Diencephalon (tissue), 2 donors: ENCODE measurements around a stretch of chr16.

DNA sequence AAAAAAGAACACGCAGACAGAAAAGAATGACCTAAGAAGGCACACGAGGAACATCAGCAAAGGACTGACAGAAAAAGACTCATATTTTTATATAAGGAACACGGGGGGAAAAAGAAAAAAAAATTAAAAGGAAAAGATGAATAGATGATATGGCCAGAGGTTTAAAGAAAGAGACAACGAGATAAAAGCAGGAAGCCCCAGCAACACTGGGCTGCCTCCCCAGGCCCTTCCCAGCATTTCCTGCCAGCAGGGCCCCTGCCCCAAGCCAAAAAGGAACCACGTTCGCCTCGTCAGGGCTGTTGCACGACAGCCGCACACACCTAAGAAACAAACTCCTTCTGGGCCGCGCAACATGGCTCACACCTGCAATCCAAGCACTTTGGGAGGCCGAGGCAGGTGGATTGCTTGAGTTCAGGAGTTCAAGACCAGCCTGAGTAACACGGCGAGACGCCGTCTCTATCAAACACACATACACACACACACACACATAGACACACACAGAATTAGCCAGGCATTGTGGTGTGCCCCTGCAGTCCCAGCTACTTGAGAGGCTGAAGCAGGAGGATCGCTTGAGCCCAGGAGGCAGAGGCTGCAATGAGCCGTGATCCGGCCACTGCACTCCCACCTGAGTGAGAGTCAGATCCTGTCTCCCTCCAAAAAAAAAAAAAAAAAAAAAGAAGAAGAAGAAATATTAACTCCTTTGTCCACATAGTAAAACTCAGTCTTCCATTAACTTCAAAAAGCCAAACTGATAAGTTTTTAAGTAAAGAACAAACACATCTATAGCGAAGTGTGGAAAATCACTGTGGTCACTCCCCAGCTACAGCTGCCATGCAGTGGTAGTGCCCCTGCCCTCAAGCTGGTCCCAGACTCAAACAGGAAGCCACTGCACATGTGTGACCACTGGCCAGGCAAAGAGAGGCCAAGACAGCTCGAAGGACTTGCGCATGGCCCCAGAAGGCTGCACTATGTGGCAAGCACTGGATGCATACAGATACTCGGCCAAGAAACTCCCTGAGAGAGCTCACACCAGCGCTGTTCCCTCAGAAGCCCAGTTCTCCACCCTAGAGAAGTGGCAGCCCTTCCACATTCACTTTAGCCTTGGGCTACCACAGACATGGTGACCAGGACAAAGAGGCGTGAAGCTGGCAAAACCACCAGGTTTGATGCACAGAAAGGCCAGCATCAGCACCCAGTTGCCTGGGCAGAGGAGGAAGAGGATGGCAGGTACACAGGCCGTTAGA lies 82.7 kb downstream of the ANKRD11 start:
- RAMPAGE, long total RNA = no peak

GRCh38 chr16:89422301-89423613 lies 67.6 kb downstream of the ANKRD11 start:
- RAMPAGE, long total RNA = no peak

- RAMPAGE, long total RNA = no peak
Measured at GRCh38 chr16:89482764-89483250, 7.6 kb downstream of the ANKRD11 start.

DNA sequence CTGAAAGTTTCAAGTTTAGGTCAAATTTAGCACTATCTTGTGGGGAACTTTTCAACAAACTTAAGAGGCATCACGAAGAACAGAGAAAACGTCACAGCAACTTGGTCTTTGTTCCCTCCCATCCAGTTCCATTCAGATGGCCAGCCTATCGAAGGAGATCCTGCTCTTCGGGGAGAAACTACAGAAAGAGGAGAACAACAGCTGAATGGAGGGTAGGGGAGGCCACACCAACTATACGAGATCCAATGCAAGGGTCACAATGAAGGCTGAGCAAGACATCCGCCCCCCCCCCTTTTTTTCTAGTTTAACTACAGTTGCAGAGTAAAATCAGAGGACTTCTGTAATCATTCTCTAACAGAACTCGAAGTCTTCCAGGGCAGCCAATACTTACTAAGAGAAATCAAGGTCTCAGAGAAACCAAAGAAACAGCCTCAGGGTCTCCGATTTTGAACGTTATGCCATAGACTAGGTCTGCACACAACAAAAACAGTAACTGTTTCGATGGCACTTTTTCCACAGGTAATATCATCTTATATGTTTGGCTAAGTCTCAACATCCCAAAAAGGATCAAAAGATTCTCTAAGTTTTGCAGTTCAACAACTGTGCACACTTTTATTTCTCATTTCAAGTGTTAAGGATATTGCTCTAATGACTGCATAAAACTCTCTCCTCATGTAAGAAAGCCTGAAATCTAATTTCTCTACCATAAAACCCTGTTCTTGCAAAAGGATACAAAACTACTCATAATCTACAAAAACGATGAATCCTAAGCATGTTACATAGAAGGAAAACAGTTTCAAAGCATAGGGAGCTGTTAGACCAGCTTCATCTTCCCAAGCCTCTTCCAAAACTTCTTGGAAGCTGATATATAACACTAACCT lies 2.0 kb downstream of the ANKRD11 start:
- RAMPAGE, long total RNA = no peak

DNA sequence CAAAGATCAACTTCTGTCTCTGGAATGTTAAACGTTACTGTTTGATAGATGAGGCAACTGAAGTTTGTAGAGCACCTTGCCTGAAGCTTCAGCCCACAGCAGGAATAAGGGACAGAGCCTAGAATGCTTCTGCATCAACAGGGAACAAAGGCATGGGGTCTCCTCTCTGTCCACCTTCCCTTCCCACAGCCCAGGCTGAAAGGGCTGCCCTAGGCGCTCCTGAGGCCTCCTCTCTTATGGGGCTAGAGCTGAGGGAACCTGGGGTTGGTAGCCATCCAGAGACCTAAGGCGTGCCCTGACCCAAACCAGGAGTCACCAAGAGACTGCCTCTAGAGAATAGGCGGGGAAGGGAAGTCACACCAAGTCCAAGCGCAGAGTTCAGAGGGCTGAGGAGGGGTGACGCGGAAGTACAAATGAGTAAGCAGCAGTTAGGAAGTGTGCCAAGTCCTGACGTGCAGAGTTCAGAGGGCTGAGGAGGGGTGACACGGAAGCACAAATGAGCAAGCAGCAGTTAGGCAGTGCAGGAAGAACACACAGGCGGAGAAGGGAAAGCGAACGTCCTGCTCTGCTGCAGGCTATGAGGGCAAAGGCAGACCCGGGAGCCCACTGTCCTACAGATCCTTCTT lies 2.9 kb upstream of the SPG7 start:
- RAMPAGE, long total RNA = no peak

DNA sequence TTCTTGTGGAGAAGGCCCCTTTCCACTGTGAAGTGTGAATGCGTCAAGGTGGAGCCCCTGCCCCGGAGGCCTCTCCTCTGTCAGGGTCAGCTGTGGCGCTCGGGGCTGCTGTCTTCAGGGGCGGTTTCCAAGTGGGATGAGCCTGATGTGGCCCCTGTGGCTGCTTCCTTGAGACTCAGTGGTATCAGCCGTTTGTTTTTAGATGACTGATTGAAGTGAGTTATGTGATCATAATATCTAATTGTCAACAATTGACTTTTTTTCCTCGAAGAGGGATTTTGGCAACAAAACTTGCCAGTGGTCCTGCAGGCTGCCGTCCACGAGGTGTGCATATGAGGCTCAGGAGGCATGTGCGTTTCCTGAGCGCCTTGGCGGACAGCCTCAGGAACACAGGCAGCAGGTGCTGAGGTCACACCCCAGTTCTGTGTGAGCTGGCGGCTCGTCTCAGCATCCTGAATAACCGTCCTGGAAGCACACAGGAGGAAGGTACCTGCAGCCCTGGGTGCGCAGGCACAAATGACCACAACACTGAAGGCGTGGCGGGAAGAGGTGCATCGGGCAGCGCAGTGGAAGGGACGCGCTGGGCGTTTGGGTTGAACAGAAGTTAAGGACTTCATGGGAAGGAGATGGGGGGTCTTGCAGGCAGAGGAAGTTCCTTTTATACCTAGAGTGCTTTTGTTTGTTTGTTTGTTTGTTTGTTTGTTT lies 11.7 kb downstream of the SPG7 start:
- RAMPAGE, long total RNA = no peak

DNA sequence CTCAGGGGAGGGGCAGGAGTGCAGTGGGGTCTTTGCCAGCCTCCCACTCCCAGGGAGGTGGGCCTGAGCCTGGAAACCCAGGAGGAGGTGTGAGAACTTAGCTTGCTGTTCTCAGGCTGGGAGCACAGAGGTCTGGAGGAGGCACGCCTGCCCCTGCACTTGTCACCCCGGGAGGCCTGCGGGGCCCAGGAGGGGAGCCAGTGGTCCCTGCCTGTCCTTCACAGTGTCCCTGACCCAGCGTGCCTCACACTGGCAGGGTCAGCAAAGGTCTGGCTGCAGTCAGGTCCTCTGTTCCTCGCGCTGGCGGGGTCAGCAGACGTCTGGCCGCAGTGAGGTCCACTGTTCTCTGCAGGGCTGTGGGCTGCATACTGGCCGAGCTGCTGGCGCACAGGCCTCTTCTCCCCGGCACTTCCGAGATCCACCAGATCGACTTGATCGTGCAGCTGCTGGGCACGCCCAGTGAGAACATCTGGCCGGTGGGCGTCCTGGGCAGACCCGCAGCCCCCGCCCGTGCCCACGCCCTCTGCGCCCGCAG lies 7.1 kb downstream of the SPATA2L start:
- RAMPAGE, long total RNA = no peak

GRCh38 chr16:89972413-89973303 lies 24.1 kb downstream of the DEF8 start:
- RAMPAGE, long total RNA = no peak

- RAMPAGE, long total RNA = start-site peak on the minus strand at chr16:90047763-90047800, 7 and 12 reads in 2 replicates
Measured at GRCh38 chr16:90047504-90048218, 25.2 kb downstream of the GAS8 start.

DNA sequence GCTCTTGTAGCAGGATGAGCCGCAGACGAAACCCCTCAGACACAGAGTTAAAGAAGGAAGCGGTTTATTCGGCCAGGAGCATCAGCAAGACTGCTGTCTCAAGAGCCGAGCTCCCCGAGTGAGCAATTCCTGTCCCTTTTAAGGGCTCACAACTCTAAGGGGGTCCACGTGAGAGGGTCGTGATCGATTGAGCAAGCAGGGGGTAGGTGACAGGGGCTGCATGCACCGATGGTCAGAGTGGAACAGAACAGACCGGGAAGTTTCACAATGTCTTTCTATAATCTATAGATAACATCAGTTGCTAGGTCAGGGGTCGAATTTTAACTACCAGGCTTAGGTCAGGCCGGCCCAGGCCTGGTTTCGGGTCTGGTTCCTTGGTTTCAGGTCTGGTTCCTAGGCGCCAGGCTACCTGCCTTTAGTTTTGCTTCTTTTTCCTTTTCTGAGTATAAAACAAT lies 20.6 kb downstream of the PRDM7 start:
- RAMPAGE, long total RNA = no peak

DNA sequence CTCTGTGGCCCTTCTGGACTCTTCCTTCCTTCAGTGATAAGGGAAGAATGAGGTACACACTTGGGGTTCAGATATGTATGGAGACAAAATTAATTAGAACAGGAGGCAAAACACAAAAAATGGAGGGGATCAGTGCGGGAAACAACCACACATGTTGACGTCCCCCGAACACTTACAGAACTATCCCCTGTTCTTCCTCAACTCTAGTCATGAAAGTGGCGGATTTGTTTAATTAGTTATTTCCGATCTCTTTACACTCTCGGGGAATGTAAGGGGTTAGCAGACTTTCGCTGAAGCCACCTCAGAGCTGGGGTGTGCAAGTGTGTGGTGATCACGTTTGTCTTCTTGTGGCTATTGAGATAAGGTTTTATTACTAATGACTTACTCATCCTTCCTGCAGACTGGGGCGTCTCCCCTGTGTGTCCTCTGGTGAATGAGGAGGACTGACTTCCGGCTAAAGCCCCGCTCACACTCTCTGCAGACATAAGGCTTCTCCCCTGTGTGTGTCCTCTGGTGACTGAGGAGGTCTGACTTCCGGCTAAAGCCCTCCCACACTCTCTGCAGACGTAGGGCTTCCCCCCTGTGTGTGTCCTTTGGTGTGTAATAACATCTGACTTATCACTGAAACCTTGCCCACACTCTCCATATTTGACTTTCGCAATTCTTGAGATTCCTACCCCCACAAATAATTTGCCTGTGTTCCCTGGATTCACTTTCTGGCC lies 19.5 kb downstream of the PRDM7 start:
- RAMPAGE, long total RNA = no peak

GRCh38 chr16:90101987-90102706 lies 25.0 kb upstream of the PRDM7 start:
- RAMPAGE, long total RNA = no peak